ENCODE measurements around the genes SH3GL2, HACD4 and IFNA8.

DNA sequence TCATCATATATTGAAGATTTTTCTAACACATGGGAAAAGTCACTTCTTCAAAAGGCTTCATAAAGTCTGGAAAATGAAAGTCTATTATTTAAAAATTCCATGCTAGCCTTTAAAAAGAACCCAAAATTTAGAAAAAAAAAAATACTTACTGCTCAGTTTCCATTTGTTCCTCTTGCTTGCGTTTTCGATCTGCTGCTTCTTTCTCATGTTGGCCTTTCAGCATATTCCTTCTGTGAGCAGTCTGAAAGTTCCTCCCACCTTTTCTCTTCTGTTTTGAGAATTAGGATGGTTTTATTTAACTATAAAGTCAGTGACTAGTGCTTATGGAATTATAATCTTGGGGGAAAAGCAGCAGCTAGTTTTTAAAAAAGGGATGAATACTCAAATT is 38.3 kb downstream of the PSIP1 start:
- PRO-cap = no peak

DNA sequence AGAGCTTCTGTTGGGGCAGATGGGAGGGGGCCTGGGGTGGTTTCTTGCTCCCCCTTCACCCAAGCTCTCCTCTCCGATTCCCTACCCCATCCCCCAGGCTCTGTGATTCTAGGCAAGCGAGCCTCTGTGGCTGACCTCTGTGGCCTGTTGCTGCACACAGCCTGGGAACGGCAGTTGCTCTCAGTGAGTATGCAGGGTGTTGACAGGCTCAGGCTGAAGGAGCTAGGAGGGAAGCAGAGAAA is 547.9 kb downstream of the CCDC171 start:
- PRO-cap = no peak

GRCh38 chr9:16154510-16154982 is 601.7 kb downstream of the CCDC171 start:
- PRO-cap = no peak

- PRO-cap = no peak
These were observed 533.1 kb downstream of the BNC2 start for GRCh38 chr9:16337273-16337864.

- PRO-cap = no peak
These were observed 457.1 kb downstream of the BNC2 start for GRCh38 chr9:16413295-16413751.

DNA sequence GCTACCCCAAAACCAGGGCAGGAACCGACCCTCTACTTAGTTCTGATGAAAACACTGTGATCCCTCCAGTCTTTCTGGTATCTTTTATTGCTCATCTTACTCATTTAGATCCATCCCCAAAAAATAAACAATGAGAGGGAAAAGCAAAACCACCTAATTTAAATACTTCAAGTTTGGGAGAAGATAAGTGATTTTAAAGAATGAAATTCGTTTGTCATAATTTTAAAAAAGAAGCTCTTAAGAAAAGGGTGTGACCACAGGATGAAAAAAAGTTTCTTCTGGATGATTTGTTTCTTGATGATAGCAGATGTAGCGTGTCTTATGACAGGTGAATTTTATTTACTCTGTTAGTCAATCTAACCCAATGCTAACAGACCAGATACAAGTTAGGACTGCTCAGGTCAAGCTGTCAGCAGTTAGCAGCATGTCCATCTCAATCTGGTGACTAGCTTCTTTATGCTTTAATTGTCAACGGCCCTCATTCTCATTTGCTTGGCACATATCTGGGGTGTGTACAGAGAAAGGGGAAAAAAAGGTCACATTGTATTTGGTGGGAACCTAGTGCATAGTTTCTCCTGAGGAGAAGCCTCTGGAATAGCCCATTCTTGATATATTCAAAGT is 456.1 kb downstream of the BNC2 start:
- PRO-cap = no peak

- PRO-cap = unidirectional peak, plus-strand start at chr9:17579123
These were observed at the start of gene SH3GL2 for GRCh38 chr9:17578826-17580081. Gene SH3GL2 (plus strand): TSS chr9:17579066.

DNA sequence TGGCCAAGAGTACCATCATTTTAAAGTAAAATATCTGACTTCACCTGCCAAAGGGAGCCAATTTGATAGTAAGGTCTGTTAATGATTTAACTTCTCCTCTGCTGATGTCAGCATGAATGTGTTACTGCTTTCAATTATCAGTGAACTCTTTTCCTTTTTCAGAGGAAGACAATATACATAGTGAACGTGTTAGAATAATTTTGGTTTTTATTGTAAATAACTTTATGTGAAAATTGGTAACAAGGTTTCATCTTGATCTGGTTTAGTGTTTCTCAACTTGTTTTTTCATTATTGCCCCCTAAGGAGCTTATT is 409.7 kb downstream of the SH3GL2 start:
- PRO-cap = no peak

DNA sequence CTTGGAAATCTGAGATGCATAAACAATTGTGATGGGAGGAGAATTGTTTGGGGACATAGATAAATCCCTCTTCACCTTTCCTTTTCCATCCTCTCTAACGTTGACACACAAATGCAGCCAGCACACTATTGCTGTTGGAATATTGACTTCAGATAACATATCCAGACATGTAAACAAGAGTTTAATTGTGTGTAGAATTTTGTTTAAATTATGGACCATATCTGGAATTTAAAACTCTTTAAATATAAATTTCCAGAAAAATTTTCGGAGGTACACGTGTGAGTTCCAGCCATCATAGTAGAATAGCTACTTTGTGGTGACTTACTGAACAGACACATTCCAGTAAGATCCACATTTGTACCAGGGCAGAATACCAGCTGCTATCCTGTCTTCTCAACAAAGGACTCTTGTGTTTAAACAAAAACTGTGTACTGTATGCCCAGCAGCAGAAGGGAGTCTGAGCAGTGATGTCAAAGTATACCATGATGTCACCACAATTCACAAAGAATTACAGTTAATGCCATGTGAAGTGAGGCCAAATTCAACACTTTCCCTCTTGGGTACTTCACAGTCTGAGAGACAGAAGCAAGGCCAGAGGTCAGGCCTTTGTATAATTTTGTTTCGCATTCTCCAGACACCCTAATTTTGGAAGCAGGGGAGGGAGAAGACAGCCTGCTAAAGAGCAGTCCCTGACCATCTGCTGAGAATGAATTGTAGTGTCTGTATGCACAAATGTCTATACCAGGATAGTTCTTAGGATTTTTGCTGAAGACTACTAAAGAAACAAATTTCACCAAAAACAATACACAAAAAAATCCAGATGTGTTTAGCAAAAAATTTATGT is 137.0 kb downstream of the ADAMTSL1 start:
- PRO-cap = no peak

GRCh38 chr9:19101877-19102798 is 566 bp downstream of the HAUS6 start:
- PRO-cap = unidirectional peak, plus-strand start at chr9:19102336

DNA sequence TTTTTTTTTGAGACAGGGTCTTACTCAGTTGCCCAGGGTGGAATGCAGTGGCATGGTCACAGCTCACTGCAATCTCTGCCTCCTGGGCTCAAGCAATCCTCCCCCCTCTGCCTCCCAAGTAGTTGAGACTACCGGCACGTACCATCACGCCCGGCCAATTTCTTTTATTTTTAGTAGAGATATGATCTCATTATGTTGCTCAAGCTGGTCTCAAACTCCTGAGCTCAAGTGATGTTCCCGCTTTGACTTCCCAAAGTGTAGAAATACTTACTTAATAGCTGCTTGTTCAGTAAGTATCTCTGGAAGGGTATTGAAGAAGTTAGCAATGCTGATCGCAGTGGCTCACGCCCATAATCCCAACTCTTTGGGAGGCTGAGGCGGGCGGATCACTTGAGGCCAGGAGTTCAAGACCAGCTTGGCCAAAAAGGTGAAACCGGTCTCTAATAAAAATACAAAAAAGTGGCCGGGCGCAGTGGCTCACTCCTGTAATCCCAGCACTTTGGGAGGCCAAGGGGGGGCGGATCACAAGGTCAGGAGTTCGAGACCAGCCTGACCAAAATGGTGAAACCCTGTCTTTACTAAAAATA is 35.7 kb upstream of the PLIN2 start:
- PRO-cap = no peak

DNA sequence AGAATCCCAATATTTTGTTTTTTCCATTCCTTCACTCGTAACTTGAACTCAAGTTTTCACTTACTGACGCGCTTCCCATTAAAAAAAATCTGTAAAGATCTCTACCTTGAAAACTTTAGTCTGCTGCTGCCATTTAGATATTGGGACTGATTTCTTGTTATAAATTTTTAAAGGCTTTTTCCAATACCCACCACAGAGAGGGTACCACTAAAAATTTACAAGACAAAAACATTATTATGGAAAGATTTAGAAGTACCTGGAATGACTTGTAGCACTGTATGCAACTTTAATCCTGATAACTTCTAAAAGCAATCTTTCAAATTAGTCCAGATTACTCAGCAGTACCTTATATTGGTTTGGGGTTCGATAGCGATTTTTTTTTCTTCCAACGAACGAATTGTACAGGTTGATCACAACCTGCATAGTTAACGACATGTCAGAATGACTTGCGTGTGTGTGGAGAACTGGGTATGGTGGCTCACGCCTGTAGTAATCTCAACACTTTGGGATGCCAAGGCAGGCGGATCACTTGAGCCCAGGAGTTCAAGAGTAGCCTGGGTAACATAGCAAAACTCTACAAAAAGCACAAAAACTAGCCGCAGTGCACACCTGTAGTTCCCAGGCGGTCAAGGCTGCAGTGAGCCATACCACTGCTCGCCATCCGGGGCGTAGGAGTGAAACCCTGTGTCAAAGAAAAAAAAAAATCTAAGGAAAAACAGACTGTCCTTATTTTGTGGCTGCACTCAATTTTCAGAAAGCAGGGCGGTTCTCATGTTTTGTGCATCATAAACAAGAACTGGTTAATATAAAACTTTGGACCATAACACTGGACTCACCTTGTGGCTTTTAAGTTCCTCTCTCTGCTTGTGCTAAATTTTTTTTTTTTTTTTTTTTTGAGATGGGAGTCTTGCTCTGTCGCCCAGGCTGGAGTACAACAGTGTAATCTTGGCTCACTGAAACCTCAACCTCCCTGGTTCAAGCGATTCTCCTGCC is 5.6 kb downstream of the RPS6 start:
- PRO-cap = no peak

DNA sequence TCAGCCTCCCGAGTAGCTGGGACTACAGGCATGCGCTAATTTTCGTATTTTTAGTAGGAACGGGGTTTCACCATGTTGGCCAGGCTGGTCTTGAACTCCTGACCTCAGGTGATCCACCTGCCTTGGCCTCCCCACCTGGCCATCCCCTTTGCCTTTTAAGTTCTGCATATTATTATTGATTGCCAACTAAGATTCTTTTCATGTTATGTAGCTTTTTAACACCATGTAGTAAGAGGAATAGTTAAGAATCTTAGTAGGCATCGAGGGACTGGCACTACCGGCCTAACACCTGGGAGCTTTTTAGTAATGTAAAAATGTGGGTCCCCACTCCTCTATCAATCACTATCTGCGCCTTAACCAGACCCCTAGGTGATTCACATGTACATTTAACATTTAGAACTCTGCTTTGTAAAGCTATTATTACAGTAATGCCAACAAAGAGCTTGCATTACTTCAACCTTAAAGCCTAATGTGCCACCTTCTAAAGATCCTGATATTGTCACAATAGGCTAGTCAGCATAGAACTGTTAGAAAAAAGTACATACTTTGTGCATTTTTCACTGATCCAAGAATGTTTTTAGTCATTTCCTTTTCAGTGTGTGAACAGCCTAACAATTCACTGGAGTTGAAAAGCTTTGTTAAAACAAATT is 4.7 kb downstream of the RPS6 start:
- PRO-cap = no peak

GRCh38 chr9:20382298-20382897 is 239.9 kb downstream of the MLLT3 start:
- PRO-cap = no peak

- PRO-cap = unidirectional peak, plus-strand start at chr9:20552134
These were observed 70.5 kb downstream of the MLLT3 start for GRCh38 chr9:20551840-20552206.

DNA sequence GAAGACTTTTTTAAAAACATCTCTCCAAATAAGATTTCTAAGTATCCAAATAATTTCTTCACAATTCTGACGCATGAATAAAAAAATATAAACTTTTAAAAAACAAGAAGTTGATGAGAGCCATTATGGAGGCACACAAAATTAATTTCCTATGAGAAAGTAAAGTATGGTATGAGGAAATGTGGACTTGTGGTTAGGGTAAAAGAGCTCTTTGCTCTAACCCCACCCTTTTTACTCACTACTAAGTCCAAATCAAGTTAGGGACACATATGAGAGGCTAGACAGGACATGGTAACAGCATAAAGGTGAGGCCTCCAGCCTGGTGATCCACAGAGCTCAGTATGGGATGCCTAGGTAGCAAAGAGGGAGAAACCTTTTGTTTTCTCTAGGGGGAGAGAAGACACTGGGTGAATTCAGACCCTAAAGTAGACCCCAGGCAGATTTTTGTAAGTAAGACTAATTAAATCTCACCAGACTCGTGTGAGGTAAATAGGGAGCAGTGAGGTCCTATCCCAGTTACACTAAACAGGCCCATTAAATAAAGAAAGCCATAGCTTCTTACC is 42.7 kb downstream of the MLLT3 start:
- PRO-cap = no peak

GRCh38 chr9:20618052-20618832 is 4.1 kb downstream of the MLLT3 start:
- PRO-cap = no peak

- PRO-cap = no peak
These were observed 55.8 kb downstream of the FOCAD start for GRCh38 chr9:20739715-20740479.

DNA sequence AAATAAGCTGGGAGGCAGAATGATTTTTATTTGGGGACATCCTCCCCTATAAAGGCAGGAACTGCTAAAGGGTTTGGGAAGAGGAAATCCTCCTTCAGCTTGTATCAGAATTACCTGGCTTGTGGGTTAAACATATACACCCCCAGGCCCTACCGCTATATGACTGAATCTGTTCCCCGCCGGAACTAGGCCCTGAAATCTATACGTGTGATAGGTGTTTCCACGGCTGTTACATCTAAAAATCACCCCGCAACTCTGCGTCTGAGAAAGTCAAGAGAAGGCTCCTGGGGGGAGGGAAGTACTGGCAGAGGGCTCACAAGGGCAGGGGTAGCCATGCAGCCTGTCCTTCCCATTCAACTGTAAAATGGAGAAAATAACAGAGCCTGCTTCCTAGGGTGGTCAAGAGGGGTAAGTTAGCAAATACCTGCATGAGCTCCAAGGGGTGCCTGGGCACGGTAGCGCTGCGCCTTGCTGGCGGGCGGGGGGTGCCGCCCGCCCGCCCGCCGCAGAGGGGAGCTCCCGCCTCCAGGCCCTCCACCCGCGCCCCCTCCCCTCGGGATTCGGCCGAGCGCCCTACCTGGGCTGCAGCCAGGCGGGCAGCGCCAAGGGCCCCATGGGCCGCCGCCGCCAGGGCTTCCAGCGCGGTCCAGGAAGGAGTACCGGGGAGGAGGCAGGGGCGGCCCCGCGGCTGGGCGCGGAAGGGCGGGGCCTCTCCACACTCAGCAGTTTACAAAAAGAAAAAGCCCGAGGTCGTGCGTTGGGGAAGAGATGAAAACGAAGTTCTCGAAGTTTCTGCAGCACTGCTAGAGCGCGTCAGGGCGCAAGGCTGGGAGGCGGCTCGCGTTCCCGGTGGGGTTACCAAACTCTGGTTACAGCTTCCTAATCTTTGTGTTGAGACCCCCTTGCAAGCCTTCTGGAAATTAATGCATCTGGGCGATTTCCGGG is at the start of gene HACD4:
HACD4 (minus strand) TSS at position 665 of the 945 bp plus-strand sequence.
- PRO-cap = bidirectional peak, plus-strand start at position 806 of the sequence, minus-strand start at position 658 of the sequence

DNA sequence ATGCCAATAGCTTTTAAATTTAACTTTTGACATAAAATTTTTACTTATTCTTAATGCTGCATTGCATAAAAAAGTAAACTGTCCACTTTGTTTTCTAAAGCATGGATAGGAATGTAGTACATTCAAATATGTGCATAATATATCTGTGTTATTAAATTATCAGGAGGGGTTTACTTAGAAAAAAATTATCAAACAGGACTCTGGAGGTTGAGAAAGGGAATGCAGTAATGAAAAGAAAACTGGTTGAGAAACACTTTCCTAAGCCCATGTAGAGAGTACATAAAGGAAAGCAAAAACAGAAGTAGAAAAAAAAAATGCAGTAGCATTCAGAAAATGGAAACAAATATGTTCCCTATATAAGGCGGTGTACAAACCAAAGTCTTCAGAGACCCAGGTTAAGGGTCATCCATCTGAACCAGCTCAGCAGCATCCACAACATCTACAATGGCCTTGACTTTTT is at the start of gene IFNA8:
IFNA8 (plus strand) TSS at position 385 of the 460 bp plus-strand sequence.
- PRO-cap = no peak

Measured in bile duct (tissue), 1 donor.